ENCODE measurements around a stretch of chr22.

DNA sequence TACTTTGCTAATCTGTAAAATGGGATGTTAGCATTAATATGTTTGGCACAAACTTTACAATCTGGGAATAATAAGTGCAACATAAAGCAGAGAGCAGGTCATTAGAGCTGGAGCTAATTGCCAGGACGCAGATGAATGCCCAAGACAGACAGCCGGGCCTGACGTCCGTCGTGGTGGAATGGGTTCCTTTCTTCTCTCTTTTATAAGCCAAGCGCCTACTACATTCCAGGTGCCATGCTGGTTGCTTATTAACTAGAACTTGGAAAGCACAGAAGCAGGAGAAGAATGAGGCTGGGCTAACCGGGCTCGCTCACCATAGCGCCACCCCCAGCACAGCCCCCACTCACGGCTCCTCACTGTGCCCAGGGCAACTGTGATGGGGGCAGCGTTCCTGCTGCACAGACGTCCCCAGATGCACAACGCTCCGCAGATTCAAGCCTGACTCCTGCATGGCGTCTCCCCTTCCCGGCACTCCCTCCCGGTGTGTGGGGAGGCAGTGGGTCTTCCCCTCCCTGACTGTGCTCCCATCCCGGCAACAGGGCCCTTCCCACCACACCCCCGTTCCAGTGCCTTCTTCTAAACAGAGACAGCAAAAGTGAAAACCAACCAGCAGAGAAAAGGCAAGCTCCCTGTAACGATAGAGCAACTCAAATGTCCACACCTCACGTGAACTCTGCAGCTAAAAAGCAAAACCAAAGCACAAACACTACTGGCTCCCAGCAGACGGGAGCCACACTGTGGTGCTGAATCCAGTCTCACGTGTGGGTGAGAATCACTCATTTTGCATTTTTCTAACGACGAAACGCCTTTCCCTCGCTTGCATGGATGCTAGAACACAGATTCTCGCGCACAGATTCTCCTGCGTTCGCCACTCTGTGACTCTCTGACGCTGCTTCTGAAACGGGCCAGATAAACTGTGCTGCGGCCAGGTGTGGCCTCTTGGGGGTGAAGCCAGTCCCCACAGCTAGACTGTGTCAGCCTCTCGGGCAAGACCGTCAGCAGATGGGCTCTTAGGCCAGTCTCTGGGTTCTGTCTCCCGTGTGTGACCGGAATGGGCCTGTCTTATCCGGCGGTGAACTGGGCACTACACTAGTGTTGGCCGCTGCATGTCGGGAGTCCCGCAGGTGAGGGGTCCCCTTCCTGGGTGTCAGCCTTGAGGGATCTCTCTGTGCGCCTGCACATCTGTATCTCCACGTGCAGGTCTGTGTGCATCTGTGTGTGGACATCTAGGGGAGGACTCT lies 44.3 kb downstream of the TRMU start:
- PRO-cap = no peak

- PRO-cap = no peak
Observed at GRCh38 chr22:46390923-46391482, 55.5 kb downstream of the TRMU start.

DNA sequence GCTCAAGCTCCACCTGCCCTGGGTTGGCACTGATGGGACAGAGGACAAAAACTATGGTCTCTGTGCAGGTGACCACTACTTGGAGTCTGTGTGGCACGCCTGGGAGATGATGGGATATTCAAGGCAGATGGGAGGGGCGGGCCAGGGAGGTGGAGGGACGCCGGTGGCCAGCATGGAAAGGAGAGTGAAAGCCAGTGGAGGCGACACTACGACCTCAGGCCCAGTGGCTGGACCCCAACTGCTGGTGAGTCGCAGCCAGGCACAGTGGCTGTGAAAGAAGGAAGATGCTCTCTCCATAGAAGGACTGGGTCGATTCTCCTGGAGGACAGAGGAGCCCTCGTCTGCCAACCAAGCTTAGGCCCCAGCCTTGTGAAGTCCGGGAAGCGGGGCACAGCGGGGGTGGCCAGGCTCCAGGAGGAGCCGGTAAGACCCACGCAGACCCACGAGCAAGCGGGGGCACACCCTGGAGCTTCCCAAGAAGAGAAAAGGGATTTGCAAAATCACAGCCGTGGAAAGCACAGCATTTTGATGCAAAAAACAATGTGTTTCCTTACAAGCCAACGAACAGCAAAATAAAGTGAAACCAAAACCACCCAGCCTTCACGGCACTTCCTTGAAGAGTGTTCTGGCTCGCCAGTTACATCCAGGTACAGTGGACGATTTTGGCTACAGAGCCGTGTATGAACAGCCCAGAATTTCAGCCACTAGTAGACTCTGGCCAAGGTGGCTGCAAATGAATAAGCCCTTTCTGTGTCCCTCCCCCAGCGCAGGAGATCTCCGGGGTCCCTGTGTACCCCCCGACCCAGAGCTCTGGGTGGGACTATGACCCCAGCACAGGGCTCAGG lies 96.8 kb downstream of the TRMU start:
- PRO-cap = no peak

DNA sequence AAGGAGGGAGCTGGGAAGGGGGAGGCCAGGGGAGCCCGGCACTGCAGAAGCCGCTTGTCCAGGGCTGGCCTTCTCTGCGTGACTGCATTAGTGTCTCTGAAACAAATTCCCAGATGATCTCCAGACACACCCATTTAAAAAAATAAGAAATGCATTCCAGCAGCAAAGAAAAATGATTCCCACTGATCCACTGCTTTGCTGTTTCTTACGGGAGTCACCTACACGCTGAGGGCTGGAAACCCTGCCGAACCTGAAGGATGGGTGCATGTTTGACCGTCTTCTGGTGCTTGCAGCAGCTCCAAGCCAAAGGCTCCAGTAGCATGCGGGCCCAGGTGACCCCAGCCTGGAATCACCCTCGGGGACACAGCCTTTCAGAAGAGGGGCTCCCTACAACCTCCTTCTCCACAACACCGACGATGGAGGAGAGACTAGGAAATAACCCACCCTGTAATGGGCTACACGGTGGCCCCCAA lies 86.1 kb downstream of the CELSR1 start:
- PRO-cap = no peak

DNA sequence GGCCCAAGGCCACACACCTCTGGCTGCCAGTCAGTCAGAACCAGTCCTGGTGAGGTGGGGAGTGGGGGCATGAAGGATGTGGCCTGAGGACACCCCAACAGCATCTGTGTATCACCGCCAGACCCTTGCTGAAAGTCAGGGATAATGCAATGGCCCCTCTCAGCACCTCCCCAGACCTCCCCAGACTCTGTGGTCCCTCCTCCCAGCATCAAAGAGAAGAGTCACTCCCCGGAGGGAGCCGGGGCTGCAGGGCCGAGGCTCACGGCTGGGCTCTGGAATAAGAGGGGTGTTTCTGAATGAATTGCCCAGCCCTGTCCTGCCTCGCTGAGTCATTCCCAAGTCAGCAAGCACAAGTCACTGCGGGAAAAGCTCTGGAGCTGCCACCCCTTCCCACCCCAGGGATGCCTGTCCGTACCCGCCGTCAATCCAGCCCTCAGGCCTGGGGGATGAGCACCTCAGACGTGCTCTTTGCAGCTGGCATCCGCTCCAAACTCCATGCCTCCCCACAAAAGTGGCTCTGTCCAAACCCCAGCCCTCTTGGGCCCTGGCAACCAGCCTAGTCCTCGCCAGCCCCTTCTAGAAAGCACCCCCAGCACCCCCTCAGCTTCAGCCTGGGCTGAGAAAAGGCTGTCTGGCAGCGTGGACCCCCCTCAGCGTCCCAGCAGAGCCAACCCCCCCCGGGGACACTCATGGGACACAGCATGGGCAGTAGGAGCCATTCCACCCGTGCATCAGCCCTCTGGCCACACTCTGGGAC lies 22.8 kb downstream of the CELSR1 start:
- PRO-cap = no peak

DNA sequence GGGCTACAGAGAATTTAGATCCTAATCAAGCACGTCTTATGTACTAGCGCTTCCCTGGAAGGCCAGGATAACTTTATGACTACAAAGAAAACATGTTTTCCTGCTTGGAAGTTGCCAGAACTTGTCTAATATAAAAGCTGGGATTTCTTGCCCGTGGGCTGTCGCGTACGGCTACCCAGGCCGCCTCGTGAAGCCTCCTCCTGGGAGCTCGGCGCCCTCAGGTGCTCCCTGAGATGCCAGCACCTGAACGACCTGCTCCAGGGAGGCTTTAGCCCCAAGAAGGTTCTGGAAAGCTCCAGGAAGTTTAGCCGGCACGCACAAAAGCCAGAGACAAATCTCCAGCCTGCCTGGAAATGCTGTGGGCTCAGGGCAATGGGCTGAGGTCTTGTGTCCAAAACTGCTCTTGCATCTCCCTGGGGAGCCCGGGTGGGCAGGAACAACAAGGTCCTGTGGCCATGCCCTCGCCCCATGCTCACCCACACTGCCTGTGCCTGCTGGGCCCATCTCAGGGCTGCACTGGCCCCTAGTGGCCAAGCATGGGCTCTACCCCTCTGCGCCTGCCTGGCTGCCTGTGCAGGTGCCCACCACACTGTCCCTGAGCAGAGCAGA lies 4.6 kb upstream of the CELSR1 start:
- PRO-cap = no peak

GRCh38 chr22:46602098-46602574 lies 18.1 kb upstream of the GRAMD4 start:
- PRO-cap = no peak

DNA sequence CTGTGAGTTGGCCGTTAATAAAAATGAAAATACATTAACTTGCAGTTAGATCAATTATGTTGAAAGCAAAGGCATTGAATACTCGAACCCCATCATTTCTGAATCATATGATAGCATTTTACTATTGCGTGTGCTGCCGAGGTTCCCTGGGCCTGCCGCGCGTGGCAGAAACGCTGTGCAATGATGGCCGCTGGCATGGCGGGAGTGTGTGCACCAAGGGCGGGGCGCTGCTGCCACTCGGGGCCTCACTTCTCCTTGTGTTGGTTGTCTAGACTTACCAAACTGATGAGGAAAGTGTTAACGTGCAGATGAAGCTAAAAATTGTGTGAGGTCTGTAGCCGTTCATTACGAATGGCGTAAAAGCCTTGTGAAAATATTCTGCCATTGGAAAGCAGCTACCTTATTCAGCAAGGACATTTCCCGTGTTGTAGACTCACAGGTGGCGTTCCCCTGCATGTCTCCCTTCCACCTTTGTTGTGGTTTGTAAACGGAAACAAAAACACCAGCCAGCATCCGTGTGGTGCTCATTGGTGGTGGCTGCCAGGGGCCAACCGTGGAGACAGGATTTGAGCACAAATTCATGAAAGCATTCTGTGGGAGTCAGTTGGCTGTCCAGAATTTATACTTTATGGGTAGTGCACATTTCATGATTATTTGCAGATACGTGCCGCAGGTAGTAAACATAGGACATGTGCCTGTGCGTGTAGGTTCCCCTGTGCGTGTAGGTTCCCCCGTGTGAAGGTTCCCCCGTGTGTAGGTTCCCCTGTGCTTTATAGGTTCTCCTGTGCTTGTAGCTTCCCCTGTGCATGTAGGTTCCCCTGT lies 5.9 kb upstream of the GRAMD4 start:
- PRO-cap = no peak

- PRO-cap = no peak
Observed at GRCh38 chr22:46625830-46626513, 5.8 kb downstream of the GRAMD4 start.

- PRO-cap = no peak
Observed at GRCh38 chr22:46638704-46639239, 18.6 kb downstream of the GRAMD4 start.

DNA sequence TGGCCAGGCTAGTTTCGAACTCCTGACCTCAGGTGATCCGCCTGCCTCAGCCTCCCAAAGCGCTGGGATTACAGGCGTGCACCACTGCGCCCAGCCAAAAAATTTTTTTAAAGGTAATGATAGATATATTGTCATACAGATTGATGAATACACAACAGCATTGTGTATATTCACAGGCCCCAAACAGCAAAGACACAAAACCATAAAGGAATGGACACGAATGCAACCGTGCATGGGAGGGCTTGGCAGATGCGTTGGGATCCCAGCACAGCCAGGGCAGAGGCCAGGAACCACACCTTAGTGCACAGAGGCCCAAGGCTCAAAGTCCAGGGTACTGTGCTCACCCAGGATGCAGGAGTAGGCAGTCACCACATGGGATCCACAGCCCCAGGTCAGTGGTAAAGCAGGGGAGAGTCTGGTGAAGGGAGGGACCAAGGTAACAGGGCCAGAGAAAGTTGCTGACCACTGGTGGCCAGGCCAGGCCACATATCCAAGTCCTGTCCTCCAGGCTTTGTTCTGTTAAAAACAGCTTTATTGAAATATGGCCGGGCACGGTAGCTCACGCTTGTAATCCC lies 6.4 kb upstream of the CERK start:
- PRO-cap = no peak

GRCh38 chr22:46749879-46750852 lies 12.1 kb upstream of the CERK start:
- PRO-cap = no peak

GRCh38 chr22:46774355-46775217 lies 12.1 kb downstream of the TBC1D22A start:
- PRO-cap = no peak

GRCh38 chr22:46853978-46854641 lies 91.7 kb downstream of the TBC1D22A start:
- PRO-cap = bidirectional peak, plus-strand start at chr22:46854269, minus-strand start at chr22:46854273; bidirectional peak, plus-strand start at chr22:46854328, minus-strand start at chr22:46854313

GRCh38 chr22:46917980-46918620 lies 155.7 kb downstream of the TBC1D22A start:
- PRO-cap = no peak

DNA sequence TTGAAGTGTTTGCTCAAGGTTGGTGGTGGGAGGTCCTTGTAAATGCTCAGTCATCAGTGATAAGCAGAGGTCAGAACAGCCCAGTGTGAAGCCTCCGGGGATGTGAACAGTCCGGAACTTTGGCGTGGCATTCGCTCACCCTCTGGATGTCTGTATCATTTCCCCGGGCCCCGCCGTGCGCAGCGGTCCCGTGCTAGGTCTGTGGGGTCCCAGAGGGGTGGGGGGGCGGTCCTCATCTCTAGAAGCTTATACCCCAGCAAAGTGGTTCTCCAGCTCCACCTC lies 327.4 kb downstream of the TBC1D22A start:
- PRO-cap = no peak

DNA sequence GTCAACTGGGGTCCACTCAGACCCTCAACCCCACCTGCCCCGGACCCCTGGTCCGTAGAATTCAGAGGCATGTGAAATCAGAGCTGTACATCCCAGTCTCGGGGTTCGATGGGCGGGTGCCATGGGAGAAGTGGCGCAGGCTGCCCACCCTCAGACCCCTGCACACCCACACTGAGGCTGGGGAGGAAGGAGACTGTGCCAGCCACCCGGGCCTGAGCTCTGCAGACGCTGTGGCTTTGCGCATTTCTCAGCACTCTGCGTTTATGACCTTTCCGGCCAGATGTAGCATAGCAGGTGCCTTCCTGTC lies 206.6 kb downstream of the TAFA5 start:
- PRO-cap = no peak

DNA sequence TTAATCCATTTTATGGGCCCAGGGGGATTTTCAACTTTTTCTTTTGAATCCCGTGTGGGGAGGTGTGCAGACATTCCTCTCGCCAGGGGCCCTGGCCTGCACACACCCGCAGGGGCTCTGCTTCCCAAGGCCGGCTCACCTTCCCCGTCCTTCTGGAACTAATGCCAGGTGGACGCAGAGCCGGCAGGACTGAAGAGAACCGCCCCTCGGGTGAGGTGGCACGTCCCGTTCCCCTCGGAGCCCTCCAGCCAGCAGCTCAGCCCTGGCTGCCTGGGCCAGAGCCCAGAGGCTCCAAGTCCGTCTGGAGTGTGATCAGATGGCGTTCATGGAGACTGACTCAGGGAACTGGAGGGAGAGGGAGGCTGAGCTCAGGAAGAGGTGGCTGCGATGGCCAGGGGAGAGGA lies 229.7 kb downstream of the TAFA5 start:
- PRO-cap = unidirectional peak, minus-strand start at position 154 of the sequence

DNA sequence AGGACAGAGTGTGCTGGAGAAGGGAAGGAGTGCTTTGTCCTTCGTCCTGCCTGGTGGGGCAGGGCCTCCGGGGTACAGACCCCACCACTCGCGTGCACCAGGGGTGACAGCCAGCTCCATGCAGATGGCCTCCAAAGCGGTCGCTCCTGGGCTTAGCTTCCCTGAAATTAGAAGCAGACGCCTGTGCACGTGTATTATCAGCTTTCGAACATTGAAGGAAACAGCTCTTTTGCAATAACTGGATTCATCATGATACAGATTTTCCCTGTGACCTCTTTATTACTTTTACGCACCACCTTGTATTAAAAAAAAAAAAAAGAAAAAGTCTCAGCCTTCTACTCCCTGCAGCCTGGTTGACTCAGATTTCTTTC lies 378.6 kb downstream of the TAFA5 start:
- PRO-cap = no peak

GRCh38 chr22:49017331-49018088 lies 528.2 kb downstream of the TAFA5 start:
- PRO-cap = no peak

All from parotid gland (tissue), 1 donor.